Mesenchymal stem cell of adipose (primary cell): Measurements from ENCODE around the gene GPATCH1.

DNA sequence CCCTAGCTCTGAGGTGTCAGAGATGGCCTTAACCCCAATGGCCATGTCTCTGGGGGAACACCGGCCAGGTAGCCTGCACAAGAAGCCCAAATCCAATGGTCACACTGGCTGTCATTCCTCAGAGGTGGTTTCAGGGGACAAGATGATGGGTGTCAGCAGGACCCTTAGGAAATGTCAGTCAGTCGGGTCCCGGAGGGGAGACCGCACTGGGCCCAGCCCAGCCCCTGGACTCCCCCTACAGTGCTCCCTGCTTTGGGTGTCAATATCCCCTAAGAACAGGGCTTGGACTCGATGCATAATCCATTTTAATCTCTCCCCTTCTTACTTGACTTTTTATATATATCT, 32.0 kb upstream of the ZNF536 start:
- CAGE, long polyA plus RNA, result no peak

GRCh38 chr19:30373618-30374054, 1.5 kb downstream of the ZNF536 start:
- CAGE, long polyA plus RNA, result no peak

GRCh38 chr19:30539937-30540275, 167.7 kb downstream of the ZNF536 start:
- CAGE, long polyA plus RNA, result no peak

- CAGE, long polyA plus RNA, result no peak
Measured at GRCh38 chr19:30718892-30719247, 346.7 kb downstream of the ZNF536 start.

GRCh38 chr19:31350559-31351230, 1.5 kb upstream of the TSHZ3 start:
- CAGE, long polyA plus RNA, result no peak

DNA sequence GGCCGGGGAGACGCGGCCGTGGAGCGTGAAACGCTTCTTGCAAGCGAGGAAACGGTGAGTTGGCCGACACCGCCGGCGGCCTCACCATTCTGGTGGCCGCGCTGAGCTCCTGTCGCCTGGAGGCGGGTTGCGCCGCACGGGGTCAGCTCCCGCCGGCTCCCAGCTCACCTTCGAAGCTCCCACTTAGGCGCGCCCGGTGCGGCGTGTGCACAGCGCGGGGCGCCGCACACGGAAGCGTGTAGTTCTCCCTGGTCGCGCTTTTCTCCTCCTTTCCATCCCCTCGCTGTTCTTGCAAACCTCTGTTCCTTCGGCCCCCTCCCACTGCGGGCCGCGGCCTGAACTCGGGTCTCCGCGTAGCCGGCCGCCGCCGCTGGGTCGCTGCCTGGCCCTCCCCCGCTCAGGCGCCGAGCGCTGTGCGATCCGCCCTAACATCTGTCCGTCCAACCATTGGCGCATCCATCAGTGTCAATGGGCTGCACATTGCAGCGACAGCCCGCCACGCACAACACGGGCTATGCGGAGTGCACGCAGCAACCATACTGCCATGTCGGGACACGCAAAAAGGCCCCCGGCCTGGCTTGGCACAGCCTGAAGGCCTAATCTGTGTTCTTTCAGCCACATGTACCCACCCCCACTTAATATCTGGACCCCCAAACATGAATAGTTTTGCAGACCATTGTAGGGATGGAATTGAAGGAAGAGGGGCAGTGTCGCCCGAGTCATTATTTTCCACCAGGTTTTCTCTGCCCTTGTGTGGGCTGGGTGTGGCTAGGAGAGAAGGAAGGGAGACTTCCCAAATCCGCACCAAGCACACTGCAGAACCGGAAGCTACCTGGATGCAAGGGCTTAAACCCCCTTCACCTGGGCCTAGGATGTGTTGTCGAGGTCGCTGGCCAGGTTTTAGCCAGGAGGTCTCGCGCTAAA, 2.6 kb upstream of the TSHZ3 start:
- CAGE, long polyA plus RNA, result no peak

DNA sequence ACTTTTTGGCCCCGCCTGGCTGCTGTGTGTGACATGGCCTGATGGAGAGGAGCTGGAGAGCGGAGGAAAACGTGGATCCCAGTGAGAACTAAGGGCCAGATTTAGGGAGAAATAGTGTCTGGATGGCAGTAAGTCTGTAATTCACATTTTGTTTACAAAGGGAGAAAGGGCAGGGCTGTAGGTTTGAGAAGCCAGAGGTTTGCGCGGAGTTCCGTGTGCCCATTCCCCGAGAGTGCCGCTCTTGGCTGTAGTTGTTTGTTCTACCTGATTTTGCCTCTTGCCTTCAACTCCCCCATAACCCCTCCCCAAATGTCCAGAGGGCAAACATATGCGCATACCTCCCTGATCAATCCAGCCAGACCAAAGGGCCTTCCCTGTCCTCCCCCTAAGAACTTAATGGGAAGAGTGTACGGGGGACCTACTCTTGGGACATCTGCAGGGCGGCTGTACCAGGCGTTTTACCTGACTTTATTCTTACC, 3.3 kb upstream of the TSHZ3 start:
- CAGE, long polyA plus RNA, result no peak

DNA sequence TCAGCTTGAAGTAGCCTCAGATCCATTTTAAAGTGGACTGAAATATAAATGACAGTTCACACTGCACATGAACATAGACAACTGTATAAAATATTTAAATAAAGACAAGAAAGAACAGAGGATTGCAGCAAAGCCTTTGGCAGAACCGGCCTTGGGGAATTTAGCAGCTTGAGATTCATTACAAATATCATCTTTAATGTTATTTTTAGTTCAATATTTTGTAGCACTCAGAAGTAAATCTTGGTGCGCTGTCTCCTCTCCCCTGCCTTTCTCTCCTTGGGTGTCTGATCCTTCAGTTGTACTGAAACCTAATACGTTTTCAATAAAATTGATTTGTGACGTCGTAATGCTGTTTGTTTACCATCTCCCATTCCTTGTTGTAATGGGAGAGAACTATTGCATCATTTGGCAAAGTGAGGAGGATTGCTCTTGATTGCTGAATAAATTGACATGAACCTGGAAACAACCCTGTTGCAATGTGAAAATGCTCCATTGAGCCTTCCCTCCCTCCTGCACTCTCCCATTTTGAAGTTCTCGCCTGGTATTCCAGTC, 43.2 kb upstream of the TSHZ3 start:
- CAGE, long polyA plus RNA, result no peak

DNA sequence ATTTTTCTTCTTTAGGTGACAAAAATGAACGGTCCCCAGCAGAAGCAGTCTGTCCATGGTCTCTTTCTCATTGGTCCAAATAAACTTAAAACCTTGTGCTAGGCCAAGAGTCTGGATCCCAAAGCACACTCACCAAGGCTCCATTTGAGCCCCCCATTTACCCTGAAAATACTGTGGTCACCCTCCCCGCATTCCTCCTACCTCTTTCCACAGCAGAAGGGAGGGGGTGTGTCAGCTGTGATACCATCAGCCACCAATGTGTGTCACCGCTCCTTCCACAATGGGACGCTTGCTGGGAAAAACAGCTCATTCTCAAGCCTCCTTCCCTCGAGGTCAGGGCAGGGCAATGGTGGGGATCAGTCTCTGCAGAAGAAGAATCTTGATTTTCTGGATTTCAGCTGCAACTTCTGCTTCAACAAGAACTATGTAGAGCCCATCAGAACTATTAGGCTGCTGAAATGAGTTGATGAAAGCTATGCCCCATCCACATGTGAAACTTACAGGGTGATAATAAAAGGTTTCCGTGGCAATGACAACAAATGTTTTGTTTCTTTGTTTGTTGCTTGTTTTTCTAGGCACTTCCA, 26.5 kb upstream of the ZNF507 start:
- CAGE, long polyA plus RNA, result no peak

GRCh38 chr19:32374968-32375590, 29.7 kb downstream of the ZNF507 start:
- CAGE, long polyA plus RNA, result no peak

GRCh38 chr19:32666054-32666432, 8.9 kb downstream of the ANKRD27 start:
- CAGE, long polyA plus RNA, result no peak

DNA sequence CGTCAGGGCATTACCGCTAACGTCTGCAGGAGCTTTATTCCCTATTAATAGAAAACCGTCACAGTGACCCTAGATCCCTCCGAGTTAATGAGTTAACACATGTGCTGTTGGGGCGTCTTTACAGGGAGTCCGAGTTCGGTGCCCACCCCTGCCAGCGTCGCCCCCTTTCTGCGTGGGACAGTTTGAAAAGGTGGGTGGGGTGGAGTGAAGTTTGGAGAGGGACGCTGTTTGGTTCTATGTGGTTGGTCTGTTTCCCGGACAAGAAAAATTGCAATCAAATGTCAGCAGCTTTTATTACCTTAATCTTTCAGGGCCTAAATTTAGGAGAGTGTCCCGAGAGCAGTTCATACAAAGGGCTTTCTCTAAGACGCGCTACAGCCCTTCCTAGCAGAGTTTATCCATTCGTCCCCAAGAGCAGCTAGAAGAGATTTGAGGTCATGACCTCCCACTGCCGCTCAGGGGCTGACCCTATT, 1.6 kb downstream of the RGS9BP start:
- CAGE, long polyA plus RNA, result no peak

DNA sequence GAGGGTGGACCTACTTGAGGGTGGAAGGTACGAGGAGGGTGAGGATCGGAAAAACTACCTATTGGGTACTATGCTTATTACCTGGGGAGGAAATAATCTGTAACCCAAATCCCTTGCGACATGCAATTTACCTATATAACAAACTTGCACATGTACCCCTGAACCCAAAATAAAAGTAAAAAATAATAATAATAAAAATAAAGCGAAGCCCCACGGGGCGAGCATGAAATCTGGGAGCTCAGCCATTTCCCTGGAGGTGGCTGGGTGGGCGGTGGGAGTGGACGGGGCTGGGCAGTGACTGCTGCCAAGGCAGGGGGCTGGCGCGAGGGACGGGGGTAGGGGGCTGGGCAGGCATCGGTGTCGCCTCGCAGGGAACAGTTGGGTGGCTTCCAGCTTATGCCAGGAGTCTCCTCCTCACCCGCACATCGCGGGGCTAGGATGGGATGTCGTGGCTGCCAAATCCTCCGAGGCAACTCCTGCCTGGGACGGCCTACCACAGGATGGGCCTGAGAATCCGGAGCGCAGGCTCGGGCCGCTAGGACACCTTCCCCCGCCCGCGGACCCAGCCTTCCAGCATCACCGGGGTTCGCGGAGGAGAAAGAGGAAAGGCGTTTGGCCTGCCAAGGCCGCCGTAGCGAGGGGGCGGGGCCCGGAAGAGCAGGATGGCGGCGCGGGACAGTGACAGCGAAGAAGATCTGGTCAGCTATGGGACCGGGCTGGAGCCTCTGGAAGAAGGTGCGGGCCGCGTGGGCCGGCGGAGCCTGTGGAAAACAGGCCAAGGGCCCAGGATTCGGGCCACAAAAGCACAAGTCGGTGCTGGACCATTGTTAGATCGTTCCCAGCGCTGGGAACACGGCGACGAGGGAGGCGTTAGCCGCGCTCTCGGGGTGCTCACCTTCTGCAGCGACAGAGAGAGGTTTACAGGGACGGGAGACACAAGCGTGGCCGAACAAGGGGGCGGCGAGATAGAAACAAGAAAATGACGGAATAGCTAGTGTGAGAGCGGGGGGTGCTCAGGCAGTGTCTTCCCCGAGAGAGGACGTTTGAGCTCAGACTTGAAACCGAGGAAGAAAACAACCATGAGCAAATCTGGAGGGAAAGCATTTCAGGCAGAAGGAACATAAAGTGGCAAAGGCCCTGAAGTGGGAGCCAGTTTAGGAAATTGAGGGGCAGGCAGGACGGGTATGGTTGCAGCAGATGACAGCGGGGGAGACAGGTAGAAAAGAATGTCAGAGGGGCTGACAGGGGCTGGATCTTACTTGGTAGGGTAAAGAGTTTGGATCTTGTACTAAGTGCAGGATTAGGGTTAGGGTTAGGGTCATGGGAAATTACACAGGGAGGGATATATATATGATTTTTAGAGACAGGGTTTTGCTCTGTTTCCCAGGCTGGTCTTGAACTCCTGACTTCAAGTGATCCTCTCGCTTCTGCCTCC, at the start of gene GPATCH1:
Gene GPATCH1 (plus strand): TSS at position 650 of the 1,435 bp plus-strand sequence.
- CAGE, long polyA plus RNA, result no peak

DNA sequence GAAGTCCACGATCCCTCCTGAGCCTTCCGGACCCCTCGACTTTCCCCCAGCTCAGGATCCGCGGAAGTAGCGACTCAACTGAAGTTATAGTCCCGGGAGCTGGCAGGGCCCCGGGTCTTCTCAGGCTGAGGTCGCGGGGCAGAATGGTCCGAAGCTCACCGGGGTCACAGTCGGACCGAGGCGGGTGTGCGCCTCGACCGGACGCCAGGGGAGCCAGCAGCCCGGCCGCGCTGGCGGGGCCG, 17.7 kb upstream of the LRP3 start:
- CAGE, long polyA plus RNA, result no peak

DNA sequence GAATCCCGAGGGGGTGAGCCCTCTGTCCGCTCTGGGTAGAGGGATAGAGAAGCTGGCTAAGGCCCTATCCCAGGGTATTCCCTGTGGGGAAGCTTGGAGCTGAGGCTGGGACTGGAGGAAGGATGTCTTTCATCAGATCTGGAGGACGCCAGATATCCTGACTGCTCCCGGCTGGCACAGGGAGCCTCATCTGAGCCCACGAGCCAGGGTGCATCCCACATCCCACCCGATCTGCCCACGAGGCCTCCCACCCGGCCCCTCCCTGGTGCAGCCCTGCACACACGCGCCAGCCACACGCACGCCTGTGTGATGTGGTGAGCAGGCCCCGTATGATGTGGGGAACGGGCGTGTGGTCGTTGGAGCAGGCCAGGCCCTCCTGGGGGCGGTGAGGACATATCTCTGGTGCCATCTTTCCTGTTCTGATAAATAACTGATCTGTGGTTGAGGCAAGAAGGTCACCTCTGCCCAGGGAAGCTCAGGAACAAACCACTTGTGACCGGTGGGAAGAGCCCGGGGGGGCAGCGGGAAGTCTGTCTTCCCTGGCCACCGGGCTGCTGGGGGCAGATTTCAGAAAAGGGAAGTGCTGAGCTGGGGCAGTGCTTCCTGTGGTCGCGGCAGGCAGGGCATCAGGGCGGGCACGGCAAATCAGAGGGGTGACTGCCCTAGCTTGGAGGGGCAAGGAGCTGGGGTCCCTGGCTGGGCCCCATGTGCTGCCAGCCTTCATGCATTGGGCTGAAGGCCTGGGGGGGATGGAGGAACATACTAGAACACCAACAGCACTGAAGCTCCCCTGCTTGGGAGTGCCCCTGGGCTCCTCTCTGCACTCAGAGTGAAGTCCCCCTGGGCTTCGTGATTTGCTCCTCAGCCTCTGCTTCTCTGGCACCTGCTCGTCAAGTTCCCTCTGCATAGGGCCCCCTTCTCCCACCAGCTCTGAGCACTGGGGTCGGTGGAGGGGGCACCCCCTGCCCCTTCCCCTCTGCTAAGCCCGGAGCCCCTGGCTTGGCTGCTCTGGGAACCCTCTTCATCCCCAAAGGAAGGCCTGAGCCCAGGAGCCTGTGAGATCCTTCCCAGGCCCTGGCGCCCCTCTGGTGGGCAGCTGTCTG, 35.1 kb upstream of the SLC7A10 start:
- CAGE, long polyA plus RNA, result no peak

DNA sequence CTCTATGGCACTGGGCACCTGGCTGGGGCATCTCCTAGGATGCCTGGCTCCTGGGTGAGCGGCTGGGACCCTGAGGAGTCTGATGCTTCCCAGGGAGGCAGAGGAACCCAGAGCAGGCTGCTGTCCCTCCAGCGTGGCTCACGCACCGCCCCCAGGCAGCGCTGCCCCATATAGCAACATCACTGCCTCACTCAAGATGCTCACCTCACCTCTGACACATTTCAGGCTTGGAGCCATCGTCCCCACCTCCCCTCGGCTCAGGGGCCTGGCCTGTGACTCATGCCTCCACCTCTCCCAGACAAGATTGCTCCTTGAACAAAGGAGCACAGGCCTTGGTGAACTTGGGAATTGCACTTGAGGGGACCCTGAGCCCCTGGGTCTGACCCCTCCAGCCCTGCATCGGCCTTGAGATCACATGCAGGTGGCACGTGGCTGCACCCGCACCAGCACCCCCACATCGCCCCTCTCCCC, 11.4 kb downstream of the CEBPA start:
- CAGE, long polyA plus RNA, result no peak

GRCh38 chr19:33298428-33299027, 3.8 kb downstream of the CEBPA start:
- CAGE, long polyA plus RNA, result no peak

- CAGE, long polyA plus RNA, result no peak
Measured at GRCh38 chr19:33301936-33302365, 383 bp downstream of the CEBPA start.

- CAGE, long polyA plus RNA, result no peak
Measured at GRCh38 chr19:33304337-33304998, 2.1 kb upstream of the CEBPA start.

DNA sequence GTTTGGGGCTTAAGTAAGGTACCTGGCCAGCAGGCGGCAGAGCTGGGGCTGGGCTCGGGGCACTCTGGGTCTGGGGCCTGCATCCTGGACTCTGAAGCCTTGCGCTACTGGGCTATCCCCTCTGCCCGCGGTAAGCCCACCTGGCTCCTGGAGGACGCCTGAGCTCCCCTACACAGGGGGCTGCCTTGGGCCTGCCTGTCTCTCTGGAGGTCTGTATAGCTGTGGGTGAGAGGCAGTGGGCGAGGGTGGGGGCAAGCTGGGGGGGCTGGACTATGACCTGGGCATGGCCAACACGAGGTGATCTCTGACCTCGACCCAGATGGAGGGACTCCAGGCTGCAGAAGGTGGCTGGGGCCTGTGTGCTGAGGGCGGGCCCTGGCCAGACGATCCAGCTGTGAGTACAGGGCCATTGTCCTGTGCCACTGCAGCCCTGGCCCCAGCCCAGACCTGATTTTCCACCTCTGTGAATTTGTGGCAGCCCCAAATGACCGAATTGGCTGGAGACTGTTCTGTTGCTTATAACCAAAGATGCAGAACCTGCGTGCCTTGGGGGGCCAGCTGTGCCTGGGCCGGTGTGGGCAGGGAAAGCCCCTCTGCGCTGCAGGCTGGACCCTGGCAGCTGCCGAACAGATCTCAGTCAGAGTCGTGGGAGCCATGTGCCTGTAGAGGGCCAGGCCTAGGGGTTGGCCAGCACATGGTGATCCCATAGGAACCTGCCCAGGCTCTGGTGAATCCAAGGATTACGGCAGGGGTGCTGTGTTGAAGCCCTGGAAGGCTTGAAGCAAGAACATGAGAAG, 26.6 kb downstream of the CEBPG start:
- CAGE, long polyA plus RNA, result no peak